ENCODE results near the genes XRN2, CST1 and CST5.

- PRO-cap, 2 experiments = peak in 1 of 2 experiments; most common plus-strand start chr20:21303351 (in 1); most common minus-strand start chr20:21303286 (in 1)
Measured at GRCh38 chr20:21303089-21303924, at the start of gene XRN2. Gene XRN2 (plus strand): TSS chr20:21303331.

DNA sequence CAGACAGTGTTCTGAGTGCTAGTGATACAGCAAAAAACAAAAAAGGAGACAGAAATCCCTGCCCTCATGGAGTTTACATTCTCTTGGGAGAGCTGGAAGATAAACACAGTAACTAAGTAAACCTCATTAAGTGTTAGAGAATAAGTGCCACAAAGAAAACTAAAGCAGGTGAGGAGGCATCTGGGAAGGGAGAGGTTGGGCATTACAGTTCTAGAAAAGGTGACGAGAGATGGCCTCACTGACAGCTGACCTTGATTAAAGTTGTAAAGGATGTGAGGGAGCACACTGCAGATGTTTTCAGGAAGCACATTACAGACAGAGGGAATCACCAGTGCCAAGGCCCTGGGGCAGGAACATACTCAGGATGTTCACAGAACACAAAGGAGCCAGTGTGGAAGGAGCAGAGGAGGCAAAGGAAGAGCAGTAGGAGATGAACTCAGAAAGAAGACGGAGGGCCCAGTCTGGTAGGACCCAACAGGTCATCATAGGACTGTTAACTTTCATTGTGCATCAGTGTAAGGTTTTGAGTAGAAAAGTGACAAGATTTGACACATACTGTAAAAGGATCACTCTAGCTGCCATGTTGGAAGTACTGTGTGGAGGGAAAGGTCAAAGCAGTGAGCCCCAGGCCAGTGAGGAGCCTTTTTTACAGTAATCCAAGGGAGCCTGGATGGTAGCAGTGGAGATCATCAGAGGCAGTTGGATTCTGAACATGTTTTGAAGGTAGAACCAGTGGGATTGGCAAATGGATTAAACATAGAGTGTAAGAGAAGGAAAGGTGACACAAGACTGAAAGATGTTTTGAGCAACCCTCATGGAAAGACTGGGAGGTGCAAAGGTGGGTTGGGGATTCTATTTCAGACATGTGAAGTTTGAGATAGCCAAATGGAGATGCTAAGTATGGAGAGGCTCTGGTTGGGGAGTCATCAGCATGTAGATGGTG is 33.7 kb downstream of the XRN2 start:
- PRO-cap, 2 experiments = no peak in any of the 2 experiments

DNA sequence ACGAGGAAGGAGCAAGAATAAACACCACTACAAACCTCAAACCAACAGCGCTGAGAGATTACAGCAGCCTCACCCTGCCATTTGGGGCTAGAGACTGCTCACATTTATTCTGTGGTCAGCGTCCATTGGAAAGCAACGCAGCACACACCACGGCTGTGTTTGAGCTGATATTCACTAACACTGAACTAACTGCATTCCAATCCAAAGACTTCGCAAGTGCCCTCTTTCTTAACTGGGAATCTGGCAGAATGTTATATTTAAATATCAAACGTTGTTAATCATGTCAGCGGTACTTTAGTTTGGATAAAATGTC is 94.6 kb downstream of the FOXA2 start:
- PRO-cap, 2 experiments = no peak in any of the 2 experiments

- PRO-cap, 2 experiments = no peak in any of the 2 experiments
Measured at GRCh38 chr20:22563302-22564632, 20.6 kb downstream of the FOXA2 start.

DNA sequence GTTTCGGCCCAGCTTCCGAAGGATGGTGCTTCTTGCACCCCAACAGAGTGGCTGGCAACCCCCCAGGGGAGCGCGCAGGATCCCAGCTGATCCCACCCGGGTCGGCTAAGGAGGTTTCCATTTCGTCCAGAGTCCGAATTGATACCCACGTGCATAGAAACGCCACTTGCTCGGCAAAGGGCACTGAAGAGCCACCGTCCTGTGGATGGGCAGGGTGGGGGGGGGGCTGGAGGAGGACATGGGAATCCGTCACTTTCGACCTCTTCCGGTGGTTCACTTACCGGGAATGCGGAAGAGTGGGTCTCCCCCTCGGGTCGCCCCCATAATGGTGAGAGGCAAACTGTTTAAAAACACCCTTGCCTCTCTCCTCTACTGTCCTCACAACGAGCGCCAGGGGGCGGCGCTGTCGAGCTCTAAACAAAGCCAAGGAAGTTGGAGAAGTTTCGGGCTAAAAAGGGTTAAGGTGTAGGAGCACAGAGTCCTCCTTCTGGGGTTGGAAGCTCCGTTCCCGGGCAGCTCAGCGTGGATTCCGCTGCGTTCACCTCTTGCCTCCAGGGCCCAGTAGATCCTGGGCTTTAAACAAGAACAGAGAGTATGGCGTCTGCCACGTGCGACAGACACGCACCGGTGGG is 1.2 kb upstream of the THBD start:
- PRO-cap, 2 experiments = peak in 1 of 2 experiments; most common plus-strand start position 511 of the sequence (in 1)

- PRO-cap, 2 experiments = peak in 1 of 2 experiments; most common plus-strand start chr20:23083161 (in 1); most common minus-strand start chr20:23082846 (in 1)
Measured at GRCh38 chr20:23082659-23083331, 3.3 kb downstream of the CD93 start.

DNA sequence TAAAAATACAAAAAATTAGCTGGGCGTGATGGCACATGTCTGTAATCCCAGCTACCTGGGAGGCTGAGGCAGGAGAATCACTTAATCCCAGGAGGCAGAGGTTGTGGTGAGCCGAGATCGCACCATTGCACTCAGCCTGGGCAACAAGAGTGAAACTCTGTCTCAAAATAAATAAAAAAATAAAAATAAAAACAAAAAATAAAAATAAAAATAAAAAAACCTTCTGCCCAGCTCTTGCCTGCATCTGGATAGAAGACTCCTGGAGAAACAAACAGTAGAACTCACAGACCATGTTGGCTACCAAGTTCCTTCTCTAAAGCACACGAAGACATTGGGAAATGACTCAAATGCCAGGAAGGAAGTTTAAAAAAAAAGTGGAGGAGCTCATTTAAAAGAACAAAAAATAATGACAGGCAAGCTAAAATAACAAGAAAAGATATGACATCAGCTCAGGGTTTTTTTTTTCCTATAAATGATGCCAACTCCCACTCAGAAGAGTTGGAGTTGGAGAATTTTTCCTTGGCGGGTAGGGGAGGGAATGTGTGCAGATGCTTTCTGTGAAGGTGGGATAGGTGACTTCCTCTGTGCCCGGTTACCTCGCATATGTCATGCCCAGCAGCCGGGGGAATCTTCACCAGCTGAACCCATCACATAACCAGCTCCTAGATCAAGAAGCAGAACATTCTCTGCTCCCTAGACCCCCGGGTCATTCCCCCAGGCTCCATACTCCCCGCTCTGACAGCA is 17.2 kb upstream of the CD93 start:
- PRO-cap, 2 experiments = peak in 1 of 2 experiments; most common plus-strand start position 522 of the sequence (in 1); most common minus-strand start position 273 of the sequence (in 1)

DNA sequence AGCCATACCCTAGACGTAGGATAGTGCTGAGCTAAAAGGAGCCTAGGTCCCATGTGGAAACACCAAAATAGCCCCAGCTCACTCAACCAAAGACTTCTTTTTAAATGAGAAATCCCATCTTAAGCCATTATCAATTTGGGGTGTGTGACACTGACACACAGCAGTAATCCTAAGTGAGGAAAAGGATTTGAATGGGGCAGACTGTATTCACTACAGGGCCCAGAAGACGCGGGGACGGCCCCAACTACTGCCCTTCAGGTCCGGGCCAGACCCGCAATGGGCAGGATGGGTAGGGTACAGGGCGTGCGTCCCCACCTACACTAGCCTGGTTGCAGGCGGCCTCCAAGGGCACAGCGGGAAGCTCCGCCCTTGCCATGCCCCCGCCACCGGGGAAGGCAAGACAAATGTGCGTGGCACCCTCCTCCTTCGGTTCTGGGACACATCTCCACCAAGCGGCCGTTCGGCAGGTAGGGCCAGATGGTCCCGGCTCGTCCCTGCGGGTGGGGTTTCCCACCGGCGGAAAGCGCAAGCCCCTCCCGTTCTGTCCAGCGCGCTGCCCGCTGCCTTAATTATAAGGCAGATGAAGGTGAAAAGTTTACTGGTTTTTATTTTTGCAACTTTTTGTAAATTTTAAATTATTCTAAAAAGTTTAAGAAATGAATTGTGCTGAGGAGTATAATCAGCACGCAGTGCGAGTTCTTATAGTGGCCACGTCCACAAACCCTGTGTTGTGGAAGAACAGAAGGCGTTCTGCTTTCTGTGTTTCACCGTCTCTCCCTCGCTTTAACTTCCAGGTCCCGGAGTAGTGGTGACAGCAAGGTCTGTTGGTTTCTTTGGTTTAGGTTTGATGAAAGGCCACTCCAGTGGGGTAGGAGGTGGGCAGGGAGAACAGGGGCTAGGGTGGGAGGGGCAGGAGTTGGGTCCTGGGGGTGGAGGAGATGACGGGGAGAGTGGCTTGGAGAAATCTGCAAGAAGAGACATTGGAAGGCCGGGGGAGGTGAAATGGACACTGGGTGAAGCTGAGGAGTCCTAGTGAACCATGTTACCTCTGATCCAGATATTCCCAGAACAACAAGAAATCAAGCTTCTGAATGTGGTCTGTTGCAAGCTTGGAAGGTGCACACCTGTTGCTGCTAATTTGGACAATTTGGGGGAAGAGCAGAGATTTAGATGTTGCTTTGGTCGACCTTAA is 5.6 kb upstream of the GZF1 start:
- PRO-cap, 2 experiments = no peak in any of the 2 experiments

DNA sequence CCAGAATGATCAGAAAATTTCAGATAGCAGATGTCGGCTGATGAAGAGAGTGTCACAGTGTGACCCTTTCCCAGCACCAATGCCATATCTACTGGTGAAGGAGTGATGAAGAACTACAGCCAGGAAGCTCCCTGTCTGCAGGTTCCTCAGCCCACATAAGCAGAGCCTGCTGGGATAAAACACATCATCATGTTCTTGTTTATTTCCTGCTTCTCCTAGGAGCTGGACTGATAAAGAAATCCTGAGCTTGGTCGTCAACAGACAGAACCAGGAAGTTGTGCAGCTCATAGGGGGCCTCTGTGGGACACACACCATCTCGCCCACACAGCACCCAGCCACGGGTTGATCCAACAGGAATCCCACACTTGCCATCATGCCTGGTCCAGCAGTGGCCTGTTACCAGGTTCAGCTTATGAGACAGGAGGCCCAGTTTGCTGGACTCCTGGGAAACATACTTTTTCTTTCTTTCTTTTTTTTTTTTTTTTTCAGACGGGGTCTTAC is 2.8 kb upstream of the CSTL1 start:
- PRO-cap, 2 experiments = no peak in any of the 2 experiments

- PRO-cap, 2 experiments = no peak in any of the 2 experiments
Measured at GRCh38 chr20:23456237-23457204, 3.8 kb upstream of the CST11 start.

GRCh38 chr20:23660202-23660752 is 22.5 kb upstream of the CST3 start:
- PRO-cap, 2 experiments = no peak in any of the 2 experiments

- PRO-cap, 2 experiments = no peak in any of the 2 experiments
Measured at GRCh38 chr20:23750873-23751072, at the start of gene CST1. Gene CST1 (minus strand): TSS chr20:23750935.

DNA sequence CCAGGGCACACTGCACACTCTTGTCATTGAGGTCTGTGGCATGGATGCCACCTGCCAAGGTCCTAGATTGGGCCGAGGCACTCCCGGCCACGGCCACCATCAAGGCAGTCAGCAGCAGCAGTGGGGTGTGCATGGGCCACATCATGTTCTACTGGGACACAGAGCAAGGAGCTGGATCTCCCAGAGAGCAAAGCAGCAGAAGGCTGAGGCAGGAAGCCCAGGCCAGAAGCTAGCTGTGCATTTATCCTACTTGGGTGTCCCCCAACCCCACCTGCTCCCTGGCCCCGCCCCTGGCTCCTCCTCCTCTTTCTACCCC is at the start of gene CST5:
TSS of gene CST5 (minus strand) at position 217 of the 316 bp plus-strand sequence.
- PRO-cap, 2 experiments = no peak in any of the 2 experiments

DNA sequence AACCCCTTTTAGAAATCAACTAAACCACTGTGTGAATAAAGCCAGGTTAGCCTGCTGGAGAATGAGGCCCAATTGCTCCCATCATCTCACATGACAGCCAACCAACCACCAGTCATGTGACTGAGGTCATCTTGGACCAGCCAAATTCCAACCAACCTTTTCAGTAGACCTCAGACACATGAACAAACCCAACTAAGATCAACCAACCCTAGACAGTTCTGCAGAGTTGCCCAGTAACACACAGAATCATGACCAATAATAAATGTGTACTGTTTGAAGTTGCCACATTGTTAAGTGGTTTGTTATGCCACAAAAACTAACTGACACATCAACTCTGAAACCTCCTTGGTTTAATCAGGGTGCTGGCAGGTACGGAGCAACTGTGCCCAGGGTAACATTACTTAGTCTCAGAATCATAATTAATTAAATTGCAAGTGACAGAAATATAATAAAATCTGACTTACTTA is 44.7 kb upstream of the GGTLC1 start:
- PRO-cap, 2 experiments = no peak in any of the 2 experiments

GRCh38 chr20:24108867-24109595 is 120.5 kb upstream of the GGTLC1 start:
- PRO-cap, 2 experiments = no peak in any of the 2 experiments

GRCh38 chr20:24465604-24466250 is 3.7 kb upstream of the SYNDIG1 start:
- PRO-cap, 2 experiments = peak in 1 of 2 experiments; most common plus-strand start chr20:24466012 (in 1); most common minus-strand start chr20:24465900 (in 1)

- PRO-cap, 2 experiments = no peak in any of the 2 experiments
Measured at GRCh38 chr20:24930991-24931919, 17.8 kb upstream of the CST7 start.

- PRO-cap, 2 experiments = no peak in any of the 2 experiments
Measured at GRCh38 chr20:24953575-24954313, 4.7 kb downstream of the CST7 start.

DNA sequence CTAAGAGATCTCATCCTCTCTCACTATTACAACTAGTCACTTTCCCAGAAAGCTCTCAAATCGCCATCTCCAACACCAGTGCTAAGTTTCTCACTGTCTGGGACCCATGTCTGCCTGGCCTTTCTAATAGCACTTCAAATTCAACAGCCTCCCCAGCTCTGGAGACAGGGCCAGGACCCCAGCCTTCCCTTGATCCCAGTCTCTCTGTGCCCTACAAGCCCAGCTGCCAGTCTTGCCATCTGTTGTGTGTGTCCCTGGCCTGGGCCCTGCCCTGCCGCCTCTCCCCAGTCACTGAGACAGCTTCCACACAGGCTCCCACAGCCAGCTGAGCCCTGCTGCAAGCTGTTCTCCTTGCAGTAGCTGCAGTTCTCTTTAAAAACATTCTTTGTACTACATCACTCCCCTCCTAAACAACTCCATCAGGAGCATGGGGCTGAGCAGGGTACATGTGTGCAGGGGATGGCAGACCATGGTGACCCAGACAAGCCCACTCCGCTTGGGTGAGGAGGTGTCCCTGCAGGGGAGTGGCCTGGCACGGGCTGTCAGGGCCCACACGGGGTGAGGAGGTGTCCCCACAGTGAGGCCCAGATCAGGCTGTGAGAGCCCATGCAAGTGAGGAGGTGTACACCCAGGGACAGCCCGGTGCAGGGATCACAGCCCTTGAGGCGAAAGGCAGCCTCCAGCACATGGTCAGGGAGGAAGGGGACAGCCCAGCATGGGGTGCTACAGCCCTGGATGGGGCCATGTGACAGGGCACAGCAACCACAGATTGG is 16.1 kb downstream of the CST7 start:
- PRO-cap, 2 experiments = no peak in any of the 2 experiments

GRCh38 chr20:25010353-25010850 is 17.9 kb upstream of the APMAP start:
- PRO-cap, 2 experiments = no peak in any of the 2 experiments

Measured in cerebral cortex (tissue), 2 donors.